ENCODE measurements around a stretch of chr4.

DNA sequence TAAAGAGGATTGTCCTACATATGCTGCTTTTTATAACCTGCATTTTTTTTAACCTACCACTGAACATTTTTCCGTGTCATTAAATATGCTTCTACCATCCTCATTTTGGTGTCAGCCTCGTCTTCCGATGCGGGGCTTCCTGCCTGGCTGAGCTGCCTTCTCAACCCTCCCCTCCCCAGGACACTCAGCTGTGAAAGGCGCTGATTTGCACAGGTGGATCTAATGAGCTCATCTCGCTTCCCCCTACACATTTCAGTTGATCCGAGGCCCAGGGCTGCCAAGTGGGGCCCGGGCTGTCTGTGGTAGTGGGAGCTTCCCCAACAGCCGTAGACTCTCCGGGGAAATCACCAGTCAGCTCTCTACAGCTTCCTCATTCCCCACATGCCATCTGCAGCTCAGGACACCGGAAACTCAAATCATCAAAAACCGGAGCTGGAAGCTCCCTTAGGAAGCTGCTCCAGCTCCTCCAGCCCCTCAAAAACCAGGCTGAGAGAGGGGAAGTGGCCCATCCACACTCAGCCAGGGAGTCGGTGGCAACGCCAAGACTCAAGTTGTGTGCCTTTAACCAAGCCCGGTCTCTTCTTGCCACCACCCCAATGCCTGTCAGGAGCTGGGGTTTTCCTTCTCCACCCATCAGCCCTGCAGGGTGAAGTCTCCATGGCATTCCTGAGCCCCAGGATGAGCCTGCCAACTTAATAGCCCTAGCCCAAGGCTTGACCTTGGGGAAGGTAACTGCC lies 56.3 kb downstream of the SMIM20 start:
- PRO-cap, 3 experiments, result no peak in any of the 3 experiments
- RRBS, result 21% methylated on average over 3 of the region's 15 CpGs

DNA sequence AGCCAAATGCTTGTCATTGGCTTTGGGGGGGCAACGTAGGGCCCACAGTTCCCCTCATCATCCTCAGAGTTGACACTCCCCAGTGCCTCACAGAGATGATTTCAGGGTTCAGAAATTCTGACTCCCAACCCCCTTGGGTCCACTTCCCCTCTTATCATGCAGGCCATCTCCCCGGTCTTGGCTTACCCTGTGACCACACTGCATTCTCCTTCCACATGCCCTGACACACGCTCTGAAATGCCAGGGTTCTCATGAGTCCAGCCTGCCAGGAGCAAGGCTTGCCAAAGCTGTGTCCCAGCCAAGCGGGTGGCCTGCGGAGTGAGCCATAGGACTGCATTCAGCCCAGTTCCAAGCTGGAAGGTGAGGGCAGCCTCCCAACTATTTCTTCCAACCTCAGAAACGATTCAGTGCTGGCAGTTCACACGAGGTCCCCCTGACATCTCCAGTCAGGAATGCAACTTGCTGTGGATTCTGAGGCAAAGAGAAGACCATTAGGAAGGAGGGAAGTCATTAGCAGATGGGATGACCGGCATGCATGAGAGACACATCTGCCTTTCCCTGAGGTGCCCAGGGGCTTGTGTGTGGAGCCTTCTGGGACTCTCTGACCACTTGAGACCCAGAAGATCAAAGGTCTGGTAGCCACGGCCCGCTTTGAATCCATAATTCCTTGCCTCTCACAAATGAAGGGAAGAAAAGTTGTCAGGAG lies 101.3 kb downstream of the SMIM20 start:
- PRO-cap, 3 experiments, result peak in 1 of 3 experiments; most common plus-strand start position 516 of the sequence (in 1); most common minus-strand start position 359 of the sequence (in 1)
- RRBS, result no CpG with 5 or more reads among the region's 10 CpGs

GRCh38 chr4:26074413-26074783 lies 160.4 kb downstream of the SMIM20 start:
- PRO-cap, 3 experiments, result peak in 2 of 3 experiments; most common minus-strand start chr4:26074678 (in 2)
- RRBS, result no CpG with 5 or more reads among the region's 5 CpGs

GRCh38 chr4:26223127-26223516 lies 97.7 kb upstream of the RBPJ start:
- PRO-cap, 3 experiments, result no peak in any of the 3 experiments
- RRBS, result no CpG with 5 or more reads among the region's 3 CpGs

DNA sequence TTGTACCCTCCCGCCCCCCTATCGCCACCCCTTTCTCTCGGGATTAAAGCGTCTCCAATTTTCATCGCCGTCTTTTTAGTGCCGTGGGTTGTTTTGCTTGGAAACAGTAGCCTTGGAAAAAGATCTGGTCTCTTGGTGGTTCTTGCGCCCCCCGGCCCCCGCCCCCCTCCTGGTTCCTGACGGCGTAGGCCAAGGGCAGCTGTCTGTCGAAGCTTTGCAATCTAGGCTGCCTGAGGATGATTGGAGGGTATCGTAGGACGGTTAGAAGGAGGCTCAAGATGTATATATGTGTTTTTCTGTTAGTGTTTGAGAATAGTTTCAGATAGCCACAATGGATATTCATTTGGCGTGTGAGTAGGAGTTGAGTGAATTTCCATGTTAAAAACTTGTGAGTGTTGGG lies 1.1 kb downstream of the RBPJ start:
- PRO-cap, 3 experiments, result no peak in any of the 3 experiments
- RRBS, result no CpG with 5 or more reads among the region's 16 CpGs

GRCh38 chr4:26858980-26859607 lies 1.5 kb upstream of the STIM2 start:
- PRO-cap, 3 experiments, result no peak in any of the 3 experiments
- RRBS, result no CpG with 5 or more reads among the region's 3 CpGs

- PRO-cap, 3 experiments, result no peak in any of the 3 experiments
- RRBS, result no CpG with 5 or more reads among the region's 1 CpG
These were observed 688.2 kb upstream of the PCDH7 start for GRCh38 chr4:30031958-30032283.

- PRO-cap, 3 experiments, result peak in 2 of 3 experiments; most common plus-strand start chr4:30718400 (in 2)
- RRBS, result under 1% methylated on average over 15 of the region's 32 CpGs
These were observed 2.1 kb upstream of the PCDH7 start for GRCh38 chr4:30718034-30718539.

- PRO-cap, 3 experiments, result no peak in any of the 3 experiments
- RRBS, result no CpG with 5 or more reads among the region's 9 CpGs
These were observed 422.5 kb downstream of the PCDH7 start for GRCh38 chr4:31142489-31143203.

DNA sequence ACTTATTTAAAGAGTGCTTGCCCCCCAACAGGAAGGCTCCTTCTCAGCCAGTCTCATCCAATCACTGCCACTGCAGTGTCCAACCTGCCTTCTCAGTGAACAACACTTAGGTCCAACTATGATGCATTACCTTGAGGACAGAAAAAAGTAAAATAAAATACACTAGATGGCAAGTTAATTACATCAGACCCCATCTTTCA lies 1742.7 kb downstream of the PCDH7 start:
- PRO-cap, 3 experiments, result peak in 1 of 3 experiments; most common minus-strand start position 54 of the sequence (in 1)

GRCh38 chr4:33774313-33774671 lies 2470.0 kb downstream of the ARAP2 start:
- PRO-cap, 3 experiments, result peak in 1 of 3 experiments; most common plus-strand start chr4:33774414 (in 1)
- RRBS, result no CpG with 5 or more reads among the region's 2 CpGs

GRCh38 chr4:35988712-35988934 lies 255.7 kb downstream of the ARAP2 start:
- PRO-cap, 3 experiments, result no peak in any of the 3 experiments
- RRBS, result no CpG with 5 or more reads among the region's 2 CpGs

DNA sequence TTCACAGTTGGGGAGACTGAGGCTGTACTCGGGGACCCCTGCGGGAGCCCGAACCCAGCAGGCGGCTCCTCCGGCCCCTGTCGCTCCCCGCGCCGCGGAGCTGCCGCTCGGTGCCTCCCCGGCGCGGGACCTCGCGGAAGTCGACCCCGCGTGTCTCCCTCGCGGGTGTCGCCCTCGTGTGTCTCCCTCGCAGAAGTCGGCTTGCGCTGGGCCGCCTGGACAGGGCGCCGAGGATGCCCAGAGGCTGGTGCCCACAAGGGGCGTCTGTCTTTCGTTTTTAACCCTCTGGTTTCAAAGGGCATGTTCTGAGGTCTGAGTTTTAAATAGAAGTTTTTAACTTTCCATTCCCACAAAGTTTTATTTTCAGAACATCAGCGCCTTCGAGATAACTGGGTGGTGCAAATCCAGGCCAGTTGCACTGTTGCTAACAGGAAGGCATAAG lies 17.6 kb downstream of the PTTG2 start:
- PRO-cap, 3 experiments, result peak in 3 of 3 experiments; most common minus-strand start position 96 of the sequence (in 1)
- RRBS, result 2% methylated on average over 9 of the region's 34 CpGs

DNA sequence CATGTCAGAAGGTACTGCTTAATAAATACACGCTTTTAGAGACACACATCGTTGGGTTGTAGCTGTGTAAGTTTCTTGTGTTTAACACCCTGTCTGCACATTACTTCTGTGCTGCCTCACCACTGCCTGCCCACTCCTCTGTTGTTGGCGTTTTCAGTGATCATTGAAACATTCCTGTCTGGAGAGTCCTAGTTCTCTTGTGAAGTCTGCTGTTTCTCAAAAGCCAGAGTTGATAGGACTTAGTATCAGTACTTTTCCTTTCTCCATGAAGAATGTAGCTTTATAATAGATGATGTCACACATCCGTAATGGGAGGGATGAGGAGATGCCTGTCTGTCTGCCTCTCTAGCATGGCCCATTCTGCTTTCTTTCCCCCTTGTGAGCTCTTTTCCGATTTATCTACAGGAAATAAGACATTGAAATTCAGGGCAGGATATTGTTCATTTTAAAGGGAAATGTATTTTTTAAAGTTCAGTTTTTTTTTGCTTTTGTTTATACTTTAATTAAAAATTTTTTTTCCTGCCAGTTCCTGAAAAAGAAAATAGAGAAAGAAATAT lies 90.8 kb downstream of the PTTG2 start:
- PRO-cap, 3 experiments, result no peak in any of the 3 experiments
- RRBS, result no CpG with 5 or more reads among the region's 5 CpGs

DNA sequence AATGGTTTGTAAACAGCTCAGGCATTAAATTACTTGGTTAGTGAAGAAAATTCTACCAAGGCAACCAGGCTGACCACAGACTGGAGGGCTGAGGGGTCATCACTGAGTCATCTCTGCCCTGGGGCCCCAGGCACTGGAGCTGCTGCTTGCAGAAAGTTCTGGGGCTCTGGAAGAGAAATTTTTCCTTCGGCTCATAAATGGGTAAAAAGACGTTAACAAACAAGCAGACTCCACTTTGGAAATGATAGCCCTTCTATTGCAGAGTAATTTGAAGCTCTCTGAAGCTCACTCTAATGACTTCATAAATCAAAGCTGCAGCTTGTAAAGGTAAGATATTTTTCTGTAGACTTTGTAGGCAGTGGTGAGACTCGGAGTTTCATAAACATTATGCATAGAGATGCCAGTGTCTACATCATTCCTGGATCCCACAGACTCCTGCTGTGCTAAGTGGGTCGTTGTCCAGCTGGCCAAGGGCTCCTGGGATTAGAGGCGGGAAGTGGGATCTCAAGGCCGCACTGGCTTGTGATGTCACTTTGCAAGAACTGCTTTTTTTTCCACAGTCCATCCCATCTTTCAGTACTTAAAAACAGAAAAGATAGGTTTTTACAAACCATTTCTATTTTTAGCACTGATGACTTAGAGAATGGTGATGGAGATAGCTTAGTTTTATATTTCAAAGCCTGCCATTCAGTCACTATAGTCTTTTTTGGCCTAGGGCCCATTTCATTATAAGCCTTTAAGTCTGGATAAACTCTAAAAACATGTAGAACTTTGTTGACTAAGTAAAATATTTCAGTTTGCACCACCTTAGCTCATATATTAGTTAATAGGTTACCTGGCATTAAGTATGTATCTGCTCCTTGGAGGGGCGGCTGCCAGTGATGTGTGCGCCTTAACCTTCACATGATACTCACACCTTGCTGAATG lies 159.8 kb downstream of the PTTG2 start:
- PRO-cap, 3 experiments, result no peak in any of the 3 experiments
- RRBS, result no CpG with 5 or more reads among the region's 8 CpGs

- PRO-cap, 3 experiments, result no peak in any of the 3 experiments
- RRBS, result no CpG with 5 or more reads among the region's 12 CpGs
These were observed 169.0 kb downstream of the PTTG2 start for GRCh38 chr4:38128806-38129949.

DNA sequence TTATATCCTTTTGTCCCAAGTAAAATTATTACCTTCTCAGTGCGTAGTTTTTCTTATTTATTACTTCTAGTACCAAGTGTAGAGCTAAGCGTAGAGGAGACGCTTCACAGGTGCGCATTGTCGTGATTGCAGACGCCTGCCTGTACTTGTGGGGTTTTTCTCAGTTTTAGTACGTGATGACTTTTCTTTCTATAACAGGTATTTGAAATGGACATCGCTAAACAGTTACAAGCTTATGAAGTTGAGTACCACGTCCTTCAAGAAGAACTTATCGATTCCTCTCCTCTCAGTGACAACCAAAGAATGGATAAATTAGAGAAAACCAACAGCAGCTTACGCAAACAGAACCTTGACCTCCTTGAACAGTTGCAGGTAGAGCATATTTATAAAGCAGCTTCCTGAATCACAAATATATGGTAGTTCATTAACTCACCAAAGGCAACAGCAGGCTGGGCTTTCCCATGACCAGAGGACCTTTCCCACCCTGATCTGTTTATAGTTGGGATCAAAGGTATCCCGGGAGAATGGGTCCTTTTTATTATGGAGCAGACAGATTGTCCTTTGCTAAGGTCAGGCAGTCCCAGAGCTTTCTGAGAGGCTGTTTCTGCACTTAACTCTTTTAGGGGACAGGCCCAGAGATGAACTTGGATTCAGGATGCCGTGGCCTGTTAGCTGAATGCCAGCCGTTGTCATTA lies 172.8 kb downstream of the PTTG2 start:
- PRO-cap, 3 experiments, result no peak in any of the 3 experiments
- RRBS, result no CpG with 5 or more reads among the region's 14 CpGs

- PRO-cap, 3 experiments, result no peak in any of the 3 experiments
- RRBS, result no CpG with 5 or more reads among the region's 8 CpGs
These were observed 303.7 kb downstream of the PTTG2 start for GRCh38 chr4:38263772-38264481.

DNA sequence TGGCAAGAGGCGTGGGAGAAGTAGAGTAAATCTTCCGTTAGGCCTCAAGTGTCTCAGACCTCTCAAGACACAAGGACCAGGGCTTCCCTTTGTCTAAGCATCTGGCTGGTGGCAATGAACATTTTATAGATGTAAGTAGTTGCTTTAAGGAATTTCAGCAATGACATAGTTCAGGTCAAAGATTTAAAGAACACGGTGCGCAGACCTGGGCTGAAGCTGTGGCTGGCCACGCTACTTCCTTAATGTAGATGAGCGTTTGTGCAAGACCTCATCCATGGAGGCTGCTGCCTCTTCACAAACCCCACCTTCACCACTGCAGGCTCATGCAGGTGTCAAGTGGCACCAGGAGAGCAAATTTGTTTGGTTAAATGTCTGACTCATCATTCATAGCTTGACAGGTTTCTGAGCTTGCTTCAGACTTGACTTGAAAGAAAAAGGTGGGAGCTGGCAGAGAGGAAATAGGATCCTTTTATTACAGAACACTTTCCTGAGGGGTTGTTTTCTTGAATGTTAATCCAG lies 315.0 kb downstream of the PTTG2 start:
- PRO-cap, 3 experiments, result no peak in any of the 3 experiments
- RRBS, result no CpG with 5 or more reads among the region's 6 CpGs

- PRO-cap, 3 experiments, result no peak in any of the 3 experiments
- RRBS, result no CpG with 5 or more reads among the region's 5 CpGs
These were observed 335.1 kb upstream of the KLF3 start for GRCh38 chr4:38328906-38329247.

Measured in breast (tissue), 4 donors.